GM12891 (cell line): ENCODE measurements around the genes ITGB1BP2 and CXorf49B.

- RRBS, result 93% methylated on average over 2 of the region's 20 CpGs
These were observed 15.7 kb downstream of the PJA1 start for GRCh38 chrX:69149377-69150146.

DNA sequence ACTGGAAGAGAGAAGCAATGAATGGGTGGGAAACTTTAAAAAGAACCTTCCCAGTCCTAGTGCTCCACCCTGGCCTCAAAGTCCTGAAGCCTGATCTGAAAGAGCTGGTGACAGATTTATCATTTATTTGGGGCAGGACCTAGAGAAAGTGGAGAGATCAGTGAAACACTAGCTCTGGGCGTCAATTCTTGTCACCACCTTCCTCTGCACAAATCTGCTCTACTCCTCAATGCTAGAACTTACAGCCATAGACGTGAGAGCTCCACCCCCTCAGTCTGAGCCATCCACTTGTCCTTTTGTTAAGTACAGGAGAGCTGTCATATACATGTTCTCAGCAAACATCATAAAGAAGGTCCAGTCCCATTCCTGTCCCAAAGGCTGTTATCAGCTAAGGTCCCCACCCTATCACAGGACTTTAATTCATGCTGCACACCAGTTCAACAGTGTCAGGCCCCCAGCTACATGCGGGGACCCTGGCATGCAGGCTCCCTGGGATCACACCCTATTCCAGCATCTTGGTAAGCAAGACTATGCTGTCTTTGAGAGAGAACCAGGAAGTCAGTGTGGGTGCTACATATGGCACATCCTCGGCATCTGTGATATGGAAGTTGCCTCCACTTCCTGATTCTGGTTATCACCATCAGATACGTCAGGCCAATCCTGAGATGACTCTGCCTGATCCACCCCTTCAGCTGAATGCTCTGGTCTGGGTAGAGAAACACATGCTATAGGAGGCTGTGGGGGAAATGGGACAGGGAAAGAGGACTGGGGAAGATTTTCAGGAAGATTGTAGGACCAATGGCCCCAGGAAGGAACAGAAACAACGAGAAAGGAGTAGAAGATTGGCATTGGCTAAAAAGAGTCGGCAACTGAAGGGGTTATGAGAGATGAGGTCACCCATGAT, 2.3 kb downstream of the P2RY4 start:
- RRBS, result no CpG with 5 or more reads among the region's 7 CpGs

GRCh38 chrX:70502262-70502816, 57.7 kb downstream of the DLG3 start:
- RRBS, result no CpG with 5 or more reads among the region's 5 CpGs

DNA sequence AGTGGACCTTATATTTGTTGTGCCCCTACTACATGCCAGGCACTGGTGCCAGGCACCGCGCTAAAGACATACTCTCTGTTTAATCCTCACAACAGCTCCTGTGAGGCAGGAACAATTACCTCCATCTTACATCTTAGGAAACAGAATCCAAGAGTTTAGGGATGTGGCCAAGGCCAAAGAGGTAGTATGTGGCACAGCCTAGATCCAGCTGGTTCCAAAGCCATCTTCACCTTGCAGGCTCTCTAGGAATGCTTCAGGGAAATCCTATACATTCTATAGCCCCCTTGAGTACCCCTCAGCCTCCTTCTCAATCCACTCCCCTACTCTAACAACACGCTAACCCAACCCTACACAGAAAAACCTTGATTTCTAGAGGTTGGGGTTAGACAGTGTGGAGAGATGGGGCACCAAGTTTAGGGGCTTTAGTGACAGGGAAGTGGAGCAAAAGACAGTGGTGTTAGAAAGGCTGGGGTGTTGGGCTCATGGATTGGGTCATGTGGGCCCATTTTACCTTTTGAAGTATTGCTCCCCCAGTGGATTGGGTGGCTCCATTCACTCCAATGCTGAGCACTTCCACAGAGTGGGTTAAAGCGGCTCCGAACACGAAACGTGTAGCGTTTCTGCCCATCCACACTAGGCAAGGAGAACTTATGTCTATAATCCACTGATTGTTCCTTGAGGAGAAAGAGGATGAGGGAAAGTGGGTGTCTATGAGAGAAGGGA, 2.3 kb upstream of the CXorf65 start:
- RRBS, result no CpG with 5 or more reads among the region's 8 CpGs

DNA sequence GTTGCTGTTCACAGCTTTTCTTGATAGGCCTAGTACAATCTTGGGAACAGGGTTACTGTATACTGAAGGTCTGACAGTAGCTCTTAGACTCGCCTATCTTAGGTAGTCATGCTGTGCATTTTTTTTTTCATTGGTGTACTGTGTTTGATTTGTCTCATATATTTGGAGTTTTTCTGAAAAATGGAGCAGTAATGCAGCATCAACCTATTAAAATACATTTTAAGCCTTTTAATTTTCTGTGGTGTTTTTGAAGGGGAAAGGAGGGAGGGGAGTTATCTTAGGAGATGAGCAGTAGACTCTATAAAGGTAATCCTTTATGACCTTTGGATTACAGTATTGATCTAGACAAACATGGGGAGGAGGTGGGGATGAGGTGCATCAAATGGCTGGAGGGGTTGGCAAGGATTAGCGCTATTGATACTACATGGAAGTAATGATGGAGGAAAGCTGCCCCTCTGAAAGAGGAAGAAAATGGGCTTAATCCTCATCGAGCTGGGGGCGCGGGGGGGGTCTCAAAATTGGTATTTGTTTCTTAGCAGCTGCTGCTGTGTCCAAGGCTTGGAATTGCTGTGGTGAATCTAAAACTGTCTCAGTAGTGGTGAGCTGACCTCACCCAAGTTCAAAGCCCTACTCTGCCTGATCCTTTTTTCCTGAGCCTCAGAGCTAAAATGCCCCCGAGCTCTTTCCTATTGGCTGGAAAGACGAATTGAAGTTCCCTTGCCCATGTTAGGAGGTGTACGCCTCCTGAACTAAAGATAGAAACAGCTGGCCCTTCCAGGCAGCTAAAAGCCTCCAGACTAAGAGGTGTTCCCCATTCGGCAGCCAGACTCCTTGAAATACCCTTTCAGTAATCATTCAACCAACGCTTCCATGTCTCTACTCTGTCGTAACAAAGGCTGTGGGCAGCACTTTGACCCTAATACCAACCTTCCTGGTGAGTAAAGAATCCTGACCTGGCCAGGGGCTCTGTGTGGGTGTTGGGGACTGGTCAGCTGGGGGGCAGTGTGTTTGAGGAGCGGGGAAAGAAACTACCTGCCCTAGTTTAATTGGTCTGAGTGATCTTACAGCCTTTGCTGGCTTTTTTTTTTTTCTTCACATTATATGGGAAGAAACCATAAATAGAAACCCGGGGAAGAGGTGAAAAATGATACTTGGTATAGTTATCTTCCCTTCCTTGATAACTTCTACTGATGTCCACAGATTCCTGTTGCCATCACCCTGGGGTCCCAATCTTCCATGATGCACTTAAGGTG, at the start of gene ITGB1BP2:
Gene ITGB1BP2, plus strand, starts transcription at position 814 of the 1,253 bp plus-strand sequence.
- RRBS, result no CpG with 5 or more reads among the region's 13 CpGs

GRCh38 chrX:71388622-71389026, 22.5 kb downstream of the TAF1 start:
- RRBS, result no CpG with 5 or more reads among the region's 3 CpGs

DNA sequence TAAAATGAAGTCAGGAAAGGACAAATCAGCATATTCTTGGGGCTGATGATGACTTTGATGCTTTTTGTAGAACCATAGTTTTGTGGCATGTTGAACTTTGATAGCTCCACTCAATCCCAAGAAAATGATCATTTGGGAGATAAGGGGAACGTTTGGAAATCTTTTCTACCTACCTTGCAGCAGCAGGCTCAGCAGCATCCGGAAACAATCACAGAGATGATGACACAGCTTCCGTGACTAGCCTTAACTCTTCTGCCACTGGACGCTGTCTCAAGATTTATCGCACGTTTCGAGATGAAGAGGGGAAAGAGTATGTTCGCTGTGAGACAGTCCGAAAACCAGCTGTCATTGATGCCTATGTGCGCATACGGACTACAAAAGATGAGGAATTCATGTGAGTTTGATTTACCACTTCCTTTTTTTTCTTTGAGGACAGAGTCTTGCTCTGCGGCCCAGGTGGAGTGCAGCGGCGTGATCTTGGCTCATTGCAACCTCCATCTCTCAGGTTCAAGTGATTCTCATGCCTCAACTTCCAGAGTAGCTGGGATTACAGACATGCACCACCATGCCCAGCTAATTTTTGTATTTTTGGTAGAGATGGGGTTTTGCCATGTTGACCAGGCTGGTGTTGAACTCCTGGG, 31.0 kb downstream of the TAF1 start:
- RRBS, result no CpG with 5 or more reads among the region's 14 CpGs

GRCh38 chrX:71463495-71463841, 69.4 kb upstream of the OGT start:
- RRBS, result no CpG with 5 or more reads among the region's 2 CpGs

DNA sequence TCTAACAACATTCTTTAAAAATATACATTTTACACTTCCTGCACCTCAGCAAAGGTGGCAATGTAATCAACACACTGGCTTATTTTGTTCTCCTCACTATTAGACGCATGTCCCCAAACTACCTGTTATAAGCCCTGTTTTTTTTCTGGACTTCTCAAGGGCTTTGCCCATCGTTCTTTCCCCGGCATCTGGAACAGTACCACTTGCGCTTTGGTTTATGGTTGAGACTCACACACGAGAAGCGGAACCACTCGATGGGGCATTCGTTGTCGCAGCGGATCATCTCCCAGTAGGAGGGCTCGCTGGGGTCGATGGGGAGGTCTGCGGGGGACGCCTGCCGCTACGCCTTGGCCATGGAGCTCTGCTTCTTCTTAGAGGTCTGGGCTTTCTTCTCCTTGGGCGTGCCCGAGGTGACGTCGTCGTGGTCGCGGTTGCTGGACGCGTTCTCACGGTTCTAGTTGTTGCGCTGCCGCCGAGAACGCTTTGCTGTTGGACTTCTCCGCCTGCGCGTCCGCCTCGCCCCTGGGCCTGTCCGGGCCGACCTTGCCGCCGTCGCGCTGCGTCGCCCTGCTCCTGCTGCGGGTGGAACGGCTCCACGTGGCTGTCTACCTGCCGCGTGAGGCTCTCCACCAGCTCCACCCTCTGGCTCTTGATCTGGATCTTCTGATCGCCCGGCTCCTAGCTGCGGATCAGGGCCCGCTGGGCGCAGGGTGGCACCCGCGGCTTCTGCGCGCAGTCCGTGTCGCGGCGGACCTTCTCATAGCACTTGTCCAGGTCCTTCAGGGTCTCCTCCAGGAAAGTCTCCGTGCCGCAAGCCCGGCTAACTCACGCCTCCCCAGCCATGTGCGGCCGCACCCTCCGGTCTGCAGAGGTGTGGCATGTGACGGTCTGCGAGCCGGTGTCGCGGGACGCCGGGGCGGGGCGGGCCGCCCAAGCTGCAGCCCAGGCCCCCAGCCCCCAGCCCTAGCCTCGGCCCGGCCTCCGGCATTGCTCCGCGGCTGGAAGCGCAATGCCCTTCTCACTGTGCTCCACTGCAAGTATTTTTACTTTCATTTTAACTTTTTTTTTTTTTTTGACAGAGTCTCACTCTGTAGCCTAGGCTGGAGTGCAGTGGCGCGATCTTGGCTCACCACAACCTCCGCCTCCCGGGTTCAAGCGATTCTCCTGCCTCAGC, 40.6 kb upstream of the OGT start:
- RRBS, result 89% methylated on average over 5 of the region's 89 CpGs

DNA sequence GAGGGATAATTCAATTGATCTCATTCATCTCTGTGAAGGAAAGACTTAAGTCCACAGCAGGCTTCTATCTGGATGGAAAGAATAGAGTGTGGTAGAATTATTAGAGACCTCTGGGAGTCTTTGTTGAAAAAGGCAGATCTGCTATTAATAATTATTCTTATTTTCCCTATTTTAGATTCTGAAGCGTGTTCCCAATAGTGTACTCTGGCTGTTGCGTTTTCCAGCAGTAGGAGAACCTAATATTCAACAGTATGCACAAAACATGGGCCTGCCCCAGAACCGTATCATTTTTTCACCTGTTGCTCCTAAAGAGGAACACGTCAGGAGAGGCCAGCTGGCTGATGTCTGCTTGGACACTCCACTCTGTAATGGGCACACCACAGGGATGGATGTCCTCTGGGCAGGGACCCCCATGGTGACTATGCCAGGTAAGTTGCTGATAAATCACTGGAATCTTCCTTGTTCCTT, 10.9 kb upstream of the GCNA start:
- RRBS, result no CpG with 5 or more reads among the region's 4 CpGs

- RRBS, result no CpG with 5 or more reads among the region's 3 CpGs
These were observed 5.3 kb upstream of the CXCR3 start for GRCh38 chrX:71623707-71624001.

DNA sequence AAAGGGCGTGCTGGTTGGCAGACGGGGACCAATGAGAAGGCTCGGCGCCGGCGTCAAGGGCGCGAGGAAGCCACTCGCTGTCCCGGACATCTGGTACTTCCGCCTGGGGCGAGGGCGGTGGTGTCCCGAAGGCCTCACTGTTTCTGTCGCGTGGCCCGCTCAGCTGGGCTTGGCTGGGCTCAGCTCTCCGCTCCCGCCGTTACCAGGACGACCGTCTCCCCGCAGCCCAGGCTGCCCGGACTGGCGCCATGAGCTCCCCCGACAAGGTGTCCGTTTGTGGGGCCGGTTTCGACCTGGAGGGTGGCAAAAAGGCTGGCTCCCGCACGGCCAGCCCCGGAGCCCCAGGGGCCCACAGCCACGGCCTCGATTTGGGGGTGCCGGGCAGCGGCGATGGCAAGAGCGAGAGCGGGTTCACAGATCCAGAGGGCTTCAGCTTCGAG, at the start of gene CXorf49B:
Gene CXorf49B, plus strand, starts transcription at position 174 of the 440 bp plus-strand sequence.
- RRBS, result no CpG with 5 or more reads among the region's 40 CpGs

- RRBS, result no CpG with 5 or more reads among the region's 3 CpGs
These were observed 31.1 kb downstream of the NHSL2 start for GRCh38 chrX:71941760-71942160.

- RRBS, result no CpG with 5 or more reads among the region's 5 CpGs
These were observed 82.2 kb downstream of the NHSL2 start for GRCh38 chrX:71992888-71993259.

DNA sequence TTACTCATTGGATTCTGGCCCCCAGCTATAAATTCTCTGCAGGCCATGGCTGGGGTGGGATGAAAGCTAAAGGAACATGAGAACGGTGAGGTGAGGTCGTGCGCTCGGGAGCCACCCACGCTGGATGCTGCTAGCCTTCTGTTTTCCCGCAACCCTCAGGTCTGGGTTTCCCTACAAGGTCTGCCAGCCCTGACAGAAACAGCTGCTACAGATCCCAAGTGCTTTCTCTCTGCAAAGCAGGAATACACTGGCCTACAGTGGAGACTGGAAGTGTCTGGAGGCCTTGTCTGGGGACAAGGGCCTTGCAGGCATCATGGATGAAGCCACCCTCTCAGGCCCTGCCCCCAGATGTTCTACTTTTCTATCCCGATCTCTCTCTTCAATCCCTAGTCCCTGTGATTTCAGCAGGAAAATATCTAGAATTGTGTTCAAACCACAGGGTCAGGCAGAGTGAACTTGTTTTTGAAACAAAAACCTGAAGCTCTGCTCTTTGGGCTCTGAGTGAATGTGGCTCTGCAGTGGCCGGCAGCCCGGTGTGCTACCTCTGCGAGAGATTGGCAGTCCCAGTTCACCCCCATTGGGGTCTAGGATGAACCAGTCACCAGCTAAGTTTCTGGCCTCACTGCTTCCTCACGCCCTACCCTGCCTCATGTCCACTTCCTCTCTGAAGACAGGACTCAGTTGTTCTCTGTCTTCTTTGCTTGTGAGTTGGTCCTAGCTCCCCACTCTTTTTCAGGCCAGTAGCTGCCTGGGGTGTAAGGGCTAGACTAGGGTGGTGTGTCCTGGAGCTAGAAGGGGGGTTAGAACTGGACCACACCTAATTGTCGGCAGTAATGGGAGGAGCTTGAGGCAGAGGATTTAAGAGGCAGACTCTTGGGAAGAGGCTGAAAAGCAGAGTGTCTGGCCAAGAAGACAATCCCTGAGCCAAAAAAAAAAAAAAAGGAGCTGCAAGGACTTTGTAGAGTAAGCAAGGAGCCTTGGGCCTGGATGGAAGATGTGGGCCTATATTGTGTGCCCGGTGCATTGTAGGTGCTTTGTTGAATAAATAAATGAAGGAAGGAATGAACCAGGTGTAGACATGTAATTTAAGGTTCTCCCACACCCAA, 131.5 kb downstream of the NHSL2 start:
- RRBS, result no CpG with 5 or more reads among the region's 13 CpGs

- RRBS, result no CpG with 5 or more reads among the region's 21 CpGs
These were observed 112.3 kb upstream of the PIN4 start for GRCh38 chrX:72068962-72069868.

DNA sequence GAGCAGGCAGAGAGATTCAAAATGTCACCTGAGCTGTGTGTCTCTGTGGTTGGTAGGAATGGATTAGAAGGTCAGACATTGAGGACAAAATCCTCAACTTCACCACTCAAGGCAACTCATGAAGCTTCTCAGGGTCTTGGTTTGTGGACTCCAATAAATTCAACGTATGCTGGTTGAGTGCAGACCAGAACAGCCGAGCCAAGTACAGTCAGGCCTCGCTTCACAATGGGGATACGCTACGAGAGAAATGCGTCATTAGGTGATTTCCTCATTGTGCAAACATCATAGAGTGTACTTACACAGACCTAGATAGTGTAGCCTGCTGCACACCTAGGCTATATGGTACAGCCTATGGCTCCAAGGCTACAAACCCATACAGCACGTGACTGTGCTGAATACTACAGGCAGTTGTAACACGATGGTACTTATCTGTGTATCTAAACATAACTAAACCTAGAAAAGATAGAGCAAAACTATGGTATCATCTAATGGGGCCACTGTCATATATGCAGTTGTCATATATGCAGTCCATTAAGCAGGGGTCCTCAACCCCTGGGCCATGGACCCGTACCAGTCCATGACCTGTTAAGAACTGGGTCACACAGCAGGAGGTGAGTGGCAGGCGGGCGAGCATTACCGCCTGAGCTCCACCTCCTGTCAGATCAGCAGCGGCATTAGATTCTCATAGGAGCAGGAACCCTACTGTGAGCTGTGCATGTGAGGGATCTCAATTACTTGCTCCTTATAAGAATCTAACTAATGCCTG, 81.4 kb upstream of the PIN4 start:
- RRBS, result no CpG with 5 or more reads among the region's 13 CpGs

DNA sequence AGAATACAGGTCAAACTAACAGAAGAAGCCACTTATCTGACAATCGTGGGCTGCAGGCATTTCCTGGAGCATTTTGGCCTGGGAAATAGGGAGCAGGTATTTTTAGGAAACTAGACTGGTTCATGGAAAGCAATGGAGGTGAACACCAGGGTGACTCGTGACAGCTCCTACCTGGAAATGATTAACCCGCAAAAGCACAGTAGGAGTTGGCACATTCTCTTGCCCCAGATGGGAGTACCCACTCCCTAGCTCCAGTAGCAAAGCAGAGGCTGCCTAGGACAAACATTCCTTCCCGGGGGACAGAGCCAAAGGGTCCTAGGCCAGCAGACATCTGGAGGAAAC, 78.8 kb upstream of the PIN4 start:
- RRBS, result no CpG with 5 or more reads among the region's 4 CpGs

- RRBS, result no CpG with 5 or more reads among the region's 4 CpGs
These were observed 32.3 kb upstream of the CITED1 start for GRCh38 chrX:72337921-72338442.